Vein endothelial cell (primary cell): ENCODE results near the genes RGPD4, LIMS1 and SOWAHC.

DNA sequence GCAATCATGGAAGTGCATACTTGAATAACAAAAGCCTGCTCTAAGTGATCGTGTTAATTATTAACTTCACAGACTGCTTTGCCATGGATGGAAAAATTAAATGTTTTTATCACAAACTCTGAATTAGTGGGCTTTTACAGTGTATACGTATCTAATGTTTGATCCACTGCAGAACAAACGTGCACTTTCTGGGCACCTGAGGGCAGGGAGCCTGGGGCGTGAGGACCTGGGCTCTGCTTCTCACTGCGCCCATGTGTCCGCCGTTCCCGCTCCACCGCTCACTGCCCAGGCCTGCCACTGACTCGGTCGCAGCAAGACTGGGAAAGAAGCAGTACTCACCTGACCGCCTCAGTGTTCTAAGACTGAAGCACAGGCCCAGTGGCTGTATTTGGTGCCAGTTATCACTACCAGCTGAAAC lies 48.0 kb downstream of the ECRG4 start:
- CAGE, long polyA plus RNA = no peak

GRCh38 chr2:106885005-106885765 lies 782 bp downstream of the ST6GAL2 start:
- CAGE, long polyA plus RNA = no peak

- CAGE, long polyA plus RNA = no peak
Observed at GRCh38 chr2:107826694-107827125, at the start of gene RGPD4. TSS of gene RGPD4 (plus strand) at chr2:107826892.

GRCh38 chr2:108268687-108268886 lies 20.1 kb upstream of the SULT1C2 start:
- CAGE, long polyA plus RNA = no peak

DNA sequence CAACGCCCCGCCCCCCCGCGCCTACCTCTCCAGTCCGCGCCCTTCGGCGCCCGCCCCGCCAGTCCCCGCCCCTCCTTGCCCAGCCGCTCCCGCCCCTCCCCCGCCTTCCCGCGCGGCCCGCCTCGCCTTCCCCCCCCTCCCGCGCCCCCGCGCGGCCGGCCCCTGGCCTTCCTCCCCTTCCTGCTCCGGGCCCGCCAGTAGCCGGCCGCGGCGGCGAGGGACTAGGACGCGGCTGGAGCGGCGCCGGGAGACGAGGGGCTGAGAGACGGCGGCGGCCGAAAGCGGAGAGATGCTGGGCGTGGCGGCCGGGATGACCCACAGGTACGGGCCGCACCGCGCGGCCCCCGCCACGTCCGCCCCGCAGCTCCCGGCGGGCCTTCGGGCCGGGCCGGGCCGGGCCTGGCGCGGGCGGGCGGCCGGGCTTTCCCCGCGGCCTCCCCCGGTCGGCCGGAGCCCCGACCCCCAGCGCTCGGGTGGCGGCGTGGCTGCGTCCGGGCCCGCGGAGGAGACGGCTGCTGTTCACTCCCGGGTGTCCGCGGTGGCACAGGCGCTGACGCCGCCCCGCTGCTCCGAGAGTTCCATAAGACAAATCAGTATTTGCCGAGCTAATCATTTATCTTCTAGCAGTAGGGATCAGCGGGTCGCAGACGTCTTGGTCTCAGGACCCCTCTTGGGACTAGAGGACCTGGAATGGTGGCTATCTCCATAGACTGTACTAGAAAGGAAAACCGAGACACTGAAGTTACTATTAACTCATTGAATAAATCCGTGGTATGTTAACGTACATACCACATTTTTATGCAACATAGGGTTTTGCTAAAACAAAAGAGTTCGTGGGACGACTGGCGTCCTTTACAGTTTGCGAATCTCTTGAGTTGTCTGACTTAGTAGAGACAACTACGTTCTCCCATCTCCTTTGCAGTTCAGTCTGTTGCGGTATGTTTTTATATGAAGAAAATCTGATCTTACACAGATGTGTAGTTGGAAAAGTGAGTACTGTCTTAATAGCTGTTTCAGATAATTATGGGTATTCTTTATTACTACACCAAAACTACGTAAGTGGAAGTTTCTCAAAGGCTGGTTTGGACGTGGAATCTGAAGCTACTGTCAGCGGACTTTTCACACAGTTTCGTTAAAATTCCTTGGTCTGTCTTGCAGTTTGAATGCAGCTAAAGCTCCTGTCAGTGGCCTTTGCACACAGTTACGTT lies at the start of gene LIMS1:
LIMS1 (plus strand) TSS at position 197 of the 1,208 bp plus-strand sequence.
- CAGE, long polyA plus RNA = start-site peak on the plus strand centred at position 226 of the sequence, 65 bp wide, 245 and 97 reads in 2 replicates

- CAGE, long polyA plus RNA = no peak
Observed at GRCh38 chr2:108591141-108591795, 57.0 kb downstream of the LIMS1 start.

- CAGE, long polyA plus RNA = no peak
Observed at GRCh38 chr2:108614598-108615087, 80.4 kb downstream of the LIMS1 start.

DNA sequence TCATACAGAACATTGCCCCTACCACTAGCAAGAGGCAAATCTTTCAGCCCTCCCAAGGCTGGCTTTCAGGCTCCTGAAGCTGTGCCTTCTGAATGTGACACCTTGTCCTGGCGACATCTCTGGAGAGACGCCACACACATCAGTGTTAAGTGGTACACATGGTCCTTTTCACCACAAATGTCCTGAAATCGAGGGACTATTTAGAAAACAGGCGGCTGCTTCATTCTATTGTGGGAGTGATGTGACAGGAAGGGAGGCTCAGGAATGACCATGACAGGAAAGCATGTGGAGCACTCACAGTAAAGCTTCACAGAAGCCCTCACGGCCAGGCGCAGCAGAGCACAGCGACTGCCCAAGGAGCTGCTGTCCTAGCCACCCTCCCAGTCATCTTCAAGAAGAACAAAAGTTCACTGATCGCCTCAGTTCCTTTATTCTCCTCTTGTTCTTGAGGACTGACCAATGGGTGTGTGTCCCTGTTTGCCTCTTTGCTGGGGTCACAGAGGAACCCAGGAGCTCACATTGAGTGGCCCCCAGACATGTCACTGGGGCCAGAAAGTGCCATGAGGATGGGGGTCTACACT lies 84.7 kb upstream of the RANBP2 start:
- CAGE, long polyA plus RNA = no peak

DNA sequence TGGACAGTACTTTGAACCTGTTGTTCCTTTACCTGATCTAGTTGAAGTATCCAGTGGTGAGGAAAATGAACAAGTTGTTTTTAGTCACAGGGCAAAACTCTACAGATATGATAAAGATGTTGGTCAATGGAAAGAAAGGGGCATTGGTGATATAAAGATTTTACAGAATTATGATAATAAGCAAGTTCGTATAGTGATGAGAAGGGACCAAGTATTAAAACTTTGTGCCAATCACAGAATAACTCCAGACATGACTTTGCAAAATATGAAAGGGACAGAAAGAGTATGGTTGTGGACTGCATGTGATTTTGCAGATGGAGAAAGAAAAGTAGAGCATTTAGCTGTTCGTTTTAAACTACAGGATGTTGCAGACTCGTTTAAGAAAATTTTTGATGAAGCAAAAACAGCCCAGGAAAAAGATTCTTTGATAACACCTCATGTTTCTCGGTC lies 19.1 kb upstream of the CCDC138 start:
- CAGE, long polyA plus RNA = no peak

DNA sequence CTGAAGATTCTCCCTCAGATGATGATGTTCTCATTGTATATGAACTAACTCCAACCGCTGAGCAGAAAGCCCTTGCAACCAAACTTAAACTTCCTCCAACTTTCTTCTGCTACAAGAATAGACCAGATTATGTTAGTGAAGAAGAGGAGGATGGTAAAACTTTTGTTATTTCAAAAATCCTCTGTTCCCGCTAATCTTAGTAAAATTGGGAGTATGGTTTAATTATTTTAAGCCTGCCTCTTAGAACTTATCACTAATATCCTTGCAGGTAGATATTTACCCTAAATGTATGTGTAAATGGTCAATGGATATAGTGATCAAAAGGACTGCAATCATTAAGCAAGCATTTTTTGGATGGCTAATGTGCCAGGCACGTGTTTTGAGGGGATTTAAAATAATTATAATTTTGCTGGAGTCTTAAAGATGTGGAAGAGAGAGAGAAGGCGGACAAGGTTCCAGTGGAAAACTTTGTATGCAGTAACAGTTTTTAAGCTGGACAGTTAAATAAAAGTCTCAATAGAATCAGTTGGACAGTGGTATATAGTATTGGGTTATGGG lies 14.8 kb upstream of the CCDC138 start:
- CAGE, long polyA plus RNA = no peak

- CAGE, long polyA plus RNA = no peak
Observed at GRCh38 chr2:108774105-108774459, 12.5 kb upstream of the CCDC138 start.

DNA sequence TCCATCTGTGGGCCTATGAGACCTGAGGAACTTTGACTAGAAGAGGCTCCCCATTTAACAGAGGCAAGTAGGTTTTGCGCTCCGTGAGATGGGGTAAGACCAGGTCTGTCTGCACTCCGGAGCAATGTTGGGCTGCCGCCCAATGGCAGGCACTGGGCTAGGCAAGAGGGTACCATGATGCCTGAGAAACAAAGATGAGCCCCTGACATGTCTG lies 1.8 kb downstream of the EDAR start:
- CAGE, long polyA plus RNA = no peak

GRCh38 chr2:108993563-108993982 lies 4.6 kb upstream of the EDAR start:
- CAGE, long polyA plus RNA = no peak

DNA sequence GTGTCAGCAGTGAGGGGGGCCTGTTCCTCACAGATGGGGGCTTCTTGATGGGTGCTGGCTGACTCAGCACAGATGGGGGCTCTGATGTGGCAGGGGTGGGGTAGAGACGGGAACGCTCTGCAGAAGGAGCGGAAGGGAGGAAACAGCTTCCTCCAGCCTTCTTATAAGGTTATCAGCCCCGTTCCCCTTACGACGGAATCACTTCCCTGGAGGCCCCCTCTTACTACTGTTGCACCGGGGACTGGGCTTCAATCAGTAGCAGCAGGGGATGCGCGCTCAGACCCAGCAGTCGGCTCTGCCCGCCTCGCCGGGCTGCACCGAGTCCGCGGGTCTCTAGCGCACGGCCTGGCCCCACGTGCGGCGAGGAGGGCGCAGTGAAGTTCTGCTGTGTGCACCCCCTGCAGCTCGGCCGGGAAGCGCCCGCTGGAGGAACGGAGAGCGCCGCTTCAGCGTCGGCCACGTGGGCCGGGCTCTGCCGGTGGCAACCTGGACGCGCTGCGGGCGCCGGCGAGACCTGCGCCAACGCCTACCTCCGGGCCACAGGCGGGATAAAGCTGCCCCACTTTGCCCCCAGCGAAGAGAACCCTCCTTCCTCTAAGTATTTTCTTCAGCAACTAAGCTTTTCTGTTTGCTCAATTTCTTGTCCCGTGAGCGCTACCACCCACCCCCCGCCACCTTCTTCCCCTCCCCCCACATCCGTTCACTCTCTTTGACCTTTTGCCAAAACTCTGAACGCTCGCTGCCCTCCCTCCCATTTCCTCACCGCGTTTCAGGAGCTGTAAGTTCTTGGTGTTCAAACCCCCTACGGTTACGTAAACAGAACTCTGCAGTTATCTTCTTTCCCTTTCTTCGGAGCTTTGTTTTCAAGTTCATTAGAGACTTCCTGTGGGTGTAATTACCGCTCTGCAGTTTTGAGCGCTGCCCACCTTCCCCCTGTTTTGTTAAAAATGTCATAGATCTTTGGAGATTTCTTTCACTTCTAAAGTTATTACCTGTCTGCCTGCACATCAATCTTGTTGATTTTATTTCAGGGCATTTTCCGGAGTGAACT lies 42.5 kb upstream of the EDAR start:
- CAGE, long polyA plus RNA = no peak

DNA sequence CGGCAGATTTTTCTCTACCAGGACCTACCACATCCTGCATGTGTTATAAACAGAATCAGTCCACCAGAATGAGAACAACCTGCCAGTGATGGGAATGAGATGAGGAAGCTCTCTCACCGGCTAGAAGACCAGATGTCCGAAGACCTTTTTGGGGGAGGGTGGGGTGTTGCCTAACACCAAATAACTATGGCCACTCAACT lies 88.5 kb downstream of the SH3RF3 start:
- CAGE, long polyA plus RNA = no peak

DNA sequence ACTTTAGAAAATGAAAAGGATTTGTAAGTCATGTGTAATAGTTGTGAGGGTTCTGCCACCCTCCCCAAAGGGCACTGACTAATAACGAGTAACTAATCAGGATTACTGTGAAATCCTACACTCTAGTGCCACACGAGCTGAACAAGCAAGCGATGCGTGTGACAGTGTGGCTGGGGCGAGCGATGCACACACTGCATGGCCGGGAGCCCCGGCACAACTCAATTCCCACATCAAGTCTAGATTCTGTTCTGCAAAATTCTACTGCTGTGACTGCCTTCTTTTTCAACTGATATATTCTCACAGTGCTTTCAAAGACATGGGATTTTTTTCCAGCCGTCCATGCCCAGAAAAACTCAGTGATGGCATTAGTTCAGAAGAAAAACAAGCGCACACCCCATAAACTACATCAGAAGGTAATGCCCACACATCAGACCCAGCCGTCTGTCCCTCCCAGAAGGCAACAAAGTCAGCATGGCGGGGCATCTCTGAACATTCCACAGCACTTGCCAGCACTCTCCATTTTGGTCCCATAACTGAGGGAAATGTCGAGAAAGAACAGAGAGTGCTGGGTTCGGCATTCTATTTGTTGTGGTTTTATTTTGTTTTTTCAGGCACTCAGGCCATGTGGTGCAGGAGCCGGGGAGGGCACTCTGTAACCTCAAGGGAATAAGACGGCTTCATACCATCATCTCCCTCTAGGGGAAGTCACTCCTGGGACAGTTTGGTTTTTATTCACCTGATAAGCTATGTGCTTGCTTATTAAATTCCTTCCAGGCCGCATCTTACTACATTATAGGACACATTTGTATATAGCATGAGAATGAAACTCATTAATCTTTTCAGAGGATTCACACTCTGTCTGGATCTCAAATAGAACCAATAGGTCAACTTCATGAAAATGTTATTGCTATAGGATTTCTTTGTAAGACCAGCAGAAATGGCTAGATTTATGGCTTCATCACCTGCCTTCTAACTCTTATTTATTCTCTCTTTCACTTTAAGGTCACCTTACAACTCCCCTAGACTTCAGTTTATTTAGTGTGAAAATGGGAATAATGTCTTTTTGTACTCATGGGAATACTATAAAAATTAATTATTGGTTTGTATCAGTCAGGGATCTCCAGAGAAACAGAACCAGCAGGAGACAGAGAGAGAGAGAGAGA lies 156.0 kb downstream of the SEPTIN10 start:
- CAGE, long polyA plus RNA = no peak

- CAGE, long polyA plus RNA = no peak
Observed at GRCh38 chr2:109510981-109511721, 102.6 kb downstream of the SEPTIN10 start.

GRCh38 chr2:109614281-109614772 lies at the start of gene SOWAHC:
TSS of gene SOWAHC (plus strand) at chr2:109614364.
- CAGE, long polyA plus RNA = no peak

DNA sequence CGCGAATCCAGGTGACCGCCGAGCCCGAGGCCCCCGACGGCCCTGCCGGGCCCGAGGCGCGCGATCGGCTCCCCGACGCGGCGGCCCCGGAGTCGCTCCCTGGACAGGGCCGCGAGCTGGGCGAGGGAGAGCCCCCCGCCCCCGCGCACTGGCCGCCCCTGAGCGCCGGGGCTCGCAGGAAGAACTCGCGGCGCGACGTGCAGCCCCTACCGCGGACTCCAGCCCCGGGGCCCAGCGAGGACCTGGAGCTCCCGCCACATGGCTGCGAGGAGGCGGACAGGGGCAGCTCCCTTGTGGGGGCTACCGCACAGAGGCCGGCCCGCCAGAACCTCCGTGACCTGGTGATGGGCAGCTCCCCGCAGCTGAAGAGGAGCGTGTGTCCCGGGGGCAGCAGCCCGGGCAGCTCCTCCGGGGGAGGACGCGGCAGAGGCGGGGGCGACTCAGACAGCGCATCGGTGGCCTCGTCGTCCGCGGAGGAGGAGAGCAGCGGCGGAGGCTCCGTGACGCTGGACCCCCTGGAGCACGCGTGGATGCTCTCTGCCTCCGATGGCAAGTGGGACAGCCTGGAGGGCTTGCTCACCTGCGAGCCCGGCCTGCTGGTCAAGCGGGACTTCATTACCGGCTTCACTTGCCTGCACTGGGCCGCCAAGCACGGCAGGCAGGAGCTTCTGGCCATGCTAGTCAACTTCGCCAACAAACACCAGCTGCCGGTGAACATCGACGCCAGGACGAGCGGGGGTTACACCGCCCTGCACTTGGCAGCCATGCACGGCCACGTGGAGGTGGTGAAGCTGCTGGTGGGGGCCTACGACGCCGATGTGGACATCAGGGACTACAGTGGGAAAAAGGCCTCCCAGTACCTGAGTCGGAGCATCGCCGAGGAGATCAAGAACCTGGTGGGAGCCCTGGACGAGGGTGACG lies 869 bp downstream of the SOWAHC start:
- CAGE, long polyA plus RNA = no peak

DNA sequence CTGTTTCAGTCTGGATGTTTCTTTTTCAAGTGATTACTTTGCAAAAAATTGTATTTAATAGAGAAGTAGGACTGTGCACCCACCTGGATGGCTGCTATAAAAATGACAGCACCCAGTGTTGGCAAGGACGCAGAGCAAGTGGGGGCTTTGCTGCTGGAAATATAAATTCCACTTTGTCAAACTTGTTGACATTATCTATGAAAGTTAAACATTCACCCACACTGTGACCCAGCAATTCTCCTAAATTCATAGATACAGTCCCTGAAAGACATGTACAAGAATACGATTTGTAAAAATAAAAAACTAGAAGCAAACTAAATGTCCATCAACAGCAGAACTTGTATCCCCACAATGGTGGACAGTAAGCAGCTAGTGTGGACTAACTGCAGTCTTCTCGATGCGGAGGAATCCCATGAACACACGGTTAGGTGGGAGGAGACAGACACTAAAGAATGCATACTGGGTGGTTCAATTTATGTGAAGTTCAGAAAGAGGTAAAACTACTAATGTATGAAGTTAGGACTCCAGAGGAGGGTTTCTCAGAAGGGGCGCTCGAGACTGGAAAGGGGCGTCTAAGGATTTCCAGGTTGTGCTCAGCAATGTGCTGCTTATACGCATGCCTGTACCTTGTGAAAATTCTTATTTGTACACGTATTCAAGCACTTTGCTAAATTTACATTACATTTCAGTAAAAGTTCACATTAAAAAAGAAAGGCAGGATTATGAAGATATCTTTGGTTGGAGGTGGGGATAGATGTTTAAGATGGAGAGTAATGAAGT lies 66.8 kb downstream of the SOWAHC start:
- CAGE, long polyA plus RNA = no peak